ENCODE measurements around a stretch of chr2.

DNA sequence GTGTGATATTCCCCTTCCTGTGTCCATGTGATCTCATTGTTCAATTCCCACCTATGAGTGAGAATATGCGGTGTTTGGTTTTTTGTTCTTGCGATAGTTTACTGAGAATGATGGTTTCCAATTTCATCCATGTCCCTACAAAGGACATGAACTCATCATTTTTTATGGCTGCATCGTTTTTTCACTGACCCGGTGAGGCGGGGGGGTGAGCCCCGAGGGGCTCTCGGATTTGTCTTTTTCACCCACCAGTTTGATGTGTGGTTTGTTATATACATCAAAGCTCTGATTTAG, 802.3 kb upstream of the DDX18 start:
- PRO-cap, result unidirectional peak, plus-strand start at position 191 of the sequence
- RAMPAGE, long total RNA, result no peak

DNA sequence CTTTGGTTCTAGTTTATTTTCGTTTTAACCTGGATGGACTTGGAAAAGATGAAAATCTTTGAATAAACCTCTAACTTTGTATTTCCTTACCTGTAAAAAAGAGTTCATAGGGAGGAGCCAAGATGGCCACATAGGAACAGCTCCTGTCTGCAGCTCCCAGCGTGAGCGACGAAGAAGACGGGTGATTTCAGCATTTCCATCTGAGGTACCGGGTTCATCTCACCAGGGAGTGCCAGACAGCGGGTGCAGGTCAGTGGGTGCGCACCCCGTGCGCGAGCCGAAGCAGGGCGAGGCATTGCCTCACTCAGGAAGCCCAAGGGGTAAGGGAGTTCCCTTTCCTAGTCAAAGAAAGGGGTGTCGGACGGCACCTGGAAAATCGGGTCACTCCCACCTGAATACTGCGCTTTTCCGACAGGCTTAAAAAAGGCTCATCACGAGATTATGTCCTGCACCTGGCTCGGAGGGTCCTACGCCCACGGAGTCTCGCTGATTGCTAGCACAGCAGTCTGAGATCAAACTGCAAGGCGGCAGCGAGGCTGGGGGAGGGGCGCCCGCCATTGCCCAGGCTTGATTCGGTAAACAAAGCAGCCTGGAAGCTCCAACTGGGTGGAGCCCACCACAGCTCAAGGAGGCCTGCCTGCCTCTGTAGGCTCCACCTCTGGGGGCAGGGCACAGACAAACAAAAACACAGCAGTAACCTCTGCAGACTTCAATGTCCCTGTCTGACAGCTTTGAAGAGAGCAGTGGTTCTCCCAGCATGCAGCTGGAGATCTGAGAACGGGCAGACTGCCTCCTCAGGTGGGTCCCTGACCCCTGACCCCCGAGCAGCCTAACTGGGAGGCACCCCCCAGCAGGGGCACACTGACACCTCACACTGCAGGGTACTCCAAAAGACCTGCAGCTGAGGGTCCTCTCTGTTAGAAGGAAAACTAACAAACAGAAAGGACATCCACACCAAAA, 191.1 kb upstream of the DDX18 start:
- PRO-cap, result no peak
- RAMPAGE, long total RNA, result no peak

DNA sequence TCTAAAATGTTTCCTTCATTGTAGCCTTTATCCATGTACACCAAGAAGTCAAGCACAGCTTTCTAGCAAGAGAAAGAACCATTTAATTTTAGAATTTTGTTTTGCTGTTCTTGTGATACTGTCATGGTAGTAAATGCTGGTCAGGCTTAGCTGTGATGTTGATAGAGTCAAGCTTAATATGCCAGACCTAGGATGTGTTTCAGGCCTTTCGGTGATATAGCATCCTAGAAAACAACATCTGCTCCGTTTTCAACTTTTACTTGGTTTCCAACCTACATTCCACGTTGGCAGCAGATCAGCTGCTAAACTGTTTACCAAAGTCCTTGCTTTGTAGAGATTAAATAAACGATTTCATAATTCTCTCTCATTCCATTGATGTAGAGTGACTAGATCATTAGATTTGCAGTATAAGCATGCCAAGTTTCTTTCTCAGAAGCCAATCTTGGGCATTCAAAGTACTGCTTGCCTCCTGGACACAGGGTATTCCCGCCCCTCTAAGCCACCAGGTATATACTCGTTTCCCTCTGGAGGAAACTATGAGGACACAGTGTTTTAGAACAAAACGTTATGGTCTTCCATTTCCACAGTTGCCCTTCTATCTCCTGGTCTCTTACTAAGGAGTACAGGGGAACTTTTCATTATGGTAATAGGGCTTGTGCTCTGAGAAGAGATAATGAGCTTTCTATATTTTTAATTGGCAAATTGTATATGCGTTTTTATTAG, 10.6 kb upstream of the INSIG2 start:
- PRO-cap, result no peak
- RAMPAGE, long total RNA, result no peak

DNA sequence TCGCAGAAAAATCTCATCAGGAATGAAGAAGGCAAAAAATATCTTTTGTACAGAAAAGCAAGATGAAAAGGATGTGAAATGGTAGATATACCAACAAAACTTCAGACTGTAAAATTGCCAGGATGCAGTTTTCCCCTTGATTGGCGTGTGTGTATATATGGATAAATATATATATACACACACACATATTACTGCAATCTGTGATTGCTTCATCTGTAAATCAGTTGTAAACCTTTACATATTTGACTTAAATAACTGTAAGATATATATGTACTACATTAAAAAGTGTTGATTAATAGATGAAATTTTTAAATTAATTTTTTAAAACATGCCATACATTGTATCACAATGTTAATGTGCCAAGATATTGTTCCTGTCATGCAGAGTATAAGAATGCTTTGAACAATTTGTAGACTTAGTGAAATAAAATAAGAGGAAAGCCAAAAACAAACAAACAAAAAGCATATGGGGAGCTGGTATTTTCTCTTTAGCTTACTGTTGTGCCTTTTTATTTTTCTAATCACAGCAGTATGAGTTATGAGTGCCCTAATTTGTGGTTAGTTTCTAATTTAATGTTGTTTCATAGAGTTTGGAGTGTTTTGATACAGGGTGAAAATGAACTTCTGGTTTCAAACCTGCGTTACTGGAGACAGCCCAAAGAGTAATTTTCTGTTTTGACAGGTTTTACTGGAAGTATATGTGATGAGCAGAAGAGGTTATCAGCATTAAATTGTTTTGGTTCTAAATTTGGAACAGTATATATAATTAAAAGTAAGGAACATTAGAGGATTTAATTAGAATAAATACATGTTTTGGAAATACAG, 20.2 kb downstream of the INSIG2 start:
- PRO-cap, result no peak
- RAMPAGE, long total RNA, result no peak

GRCh38 chr2:118604271-118604878, 243.1 kb downstream of the EN1 start:
- PRO-cap, result no peak
- RAMPAGE, long total RNA, result no peak

DNA sequence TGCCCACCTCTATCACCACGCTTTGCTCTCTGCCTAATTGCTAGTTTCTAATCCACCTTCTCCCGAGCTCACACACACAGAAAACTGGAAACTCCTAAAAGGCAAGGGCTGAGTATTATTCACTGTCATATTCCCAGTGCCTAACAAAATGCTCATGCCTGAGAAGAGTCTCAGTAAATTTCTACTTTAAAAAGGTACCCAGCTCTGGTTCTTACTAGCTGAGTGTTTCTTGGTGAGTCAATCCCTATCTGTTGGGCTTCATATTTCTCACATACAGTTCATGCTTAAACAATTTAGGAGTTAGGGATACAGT, 205.0 kb downstream of the EN1 start:
- PRO-cap, result no peak
- RAMPAGE, long total RNA, result no peak

DNA sequence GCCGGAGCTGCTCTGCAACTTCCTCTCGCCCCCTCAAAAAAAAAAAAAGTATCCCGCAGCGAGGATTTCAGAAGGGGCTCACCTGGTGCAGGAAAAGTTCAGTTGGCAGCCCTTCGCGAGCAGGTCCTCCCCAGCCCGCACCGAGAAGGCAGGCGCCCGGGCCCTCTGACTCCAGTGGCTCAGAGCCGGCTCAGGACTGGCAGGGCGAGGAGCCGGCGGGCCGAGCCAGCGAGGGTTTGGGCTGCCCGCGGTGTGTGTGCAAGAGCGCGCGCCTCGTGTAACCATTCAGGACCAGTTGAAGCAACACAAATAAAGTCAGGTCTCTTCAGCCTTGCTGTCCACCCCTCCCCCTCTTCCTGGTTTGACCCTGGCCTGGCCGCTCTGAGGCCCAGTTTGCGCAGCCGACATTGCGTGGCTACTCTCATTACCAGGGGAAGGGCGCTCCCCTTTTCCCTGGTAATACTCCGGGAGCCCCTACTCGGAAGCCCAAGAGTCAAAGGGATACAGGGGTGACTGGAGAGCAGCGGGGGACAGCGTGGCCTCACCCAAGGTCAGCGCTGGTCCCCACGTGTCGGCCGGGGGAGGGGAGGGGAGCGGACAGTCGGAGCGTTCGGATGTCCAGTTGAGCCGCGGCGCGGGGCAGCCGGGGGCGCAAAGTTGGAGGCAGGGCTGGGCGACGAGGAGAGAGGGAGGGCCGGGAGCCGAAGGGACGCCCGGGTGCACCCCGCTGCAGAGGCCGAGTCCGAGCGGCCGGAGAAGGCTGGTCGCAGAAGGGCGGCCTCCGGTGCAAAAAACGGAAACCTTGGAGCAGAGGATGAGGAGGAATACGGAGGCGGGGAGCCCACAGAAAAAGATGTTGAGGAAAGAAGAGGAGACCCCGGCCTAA, 12.3 kb downstream of the EN1 start:
- PRO-cap, result no peak
- RAMPAGE, long total RNA, result no peak

GRCh38 chr2:118844940-118845392, 2.5 kb downstream of the EN1 start:
- PRO-cap, result no peak
- RAMPAGE, long total RNA, result no peak

GRCh38 chr2:119224185-119224831, 674 bp downstream of the STEAP3 start:
- PRO-cap, result no peak
- RAMPAGE, long total RNA, result no peak

DNA sequence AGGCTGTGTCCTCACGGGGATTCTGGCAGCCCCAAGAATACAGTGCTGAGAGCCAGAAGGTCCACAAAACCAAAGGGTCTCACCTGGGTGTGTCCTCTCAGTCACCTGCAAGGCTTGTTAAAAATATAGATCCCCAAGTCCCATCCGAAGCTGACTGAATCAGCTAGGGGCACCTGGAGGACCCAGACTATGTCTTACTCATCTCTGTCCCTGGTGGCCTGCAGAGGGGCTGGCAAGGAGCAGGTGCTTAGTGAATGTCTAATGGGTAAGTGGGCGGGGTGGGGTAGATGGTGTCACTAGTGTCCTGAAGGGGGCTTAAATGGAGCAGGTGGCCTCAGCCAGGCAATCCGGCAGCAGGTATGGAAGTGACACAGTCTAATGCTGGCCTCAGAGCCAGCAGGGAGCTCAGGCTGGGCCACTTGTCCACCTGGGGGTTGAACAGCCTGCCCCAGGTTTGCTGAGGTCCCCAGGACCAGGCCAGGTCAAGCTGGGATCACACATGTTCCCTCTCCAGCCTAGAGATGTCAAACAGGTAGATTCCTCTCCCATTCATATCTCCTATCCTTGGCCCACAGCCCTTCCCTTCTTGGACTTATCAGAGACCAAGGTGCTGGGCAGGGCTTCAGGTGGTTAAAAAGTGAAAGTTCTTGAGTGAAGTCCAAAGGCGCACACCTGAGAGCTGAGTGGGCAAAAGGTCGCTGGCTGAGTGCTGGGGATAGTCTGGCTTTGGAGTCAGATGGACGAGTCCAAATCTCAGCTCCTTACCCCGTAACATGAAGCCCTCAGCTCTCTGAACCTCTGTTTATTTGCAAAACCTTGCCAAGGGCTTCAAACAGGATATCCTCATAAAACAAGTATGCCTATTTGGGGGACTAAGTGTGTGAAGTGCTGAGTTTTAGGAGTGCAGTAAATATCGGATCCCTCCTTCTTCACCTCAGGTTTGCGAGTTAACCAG, 1.7 kb downstream of the STEAP3 start:
- PRO-cap, result no peak
- RAMPAGE, long total RNA, result no peak

- PRO-cap, result no peak
- RAMPAGE, long total RNA, result no peak
Measured at GRCh38 chr2:119487392-119488229, 36.7 kb downstream of the SCTR start.

DNA sequence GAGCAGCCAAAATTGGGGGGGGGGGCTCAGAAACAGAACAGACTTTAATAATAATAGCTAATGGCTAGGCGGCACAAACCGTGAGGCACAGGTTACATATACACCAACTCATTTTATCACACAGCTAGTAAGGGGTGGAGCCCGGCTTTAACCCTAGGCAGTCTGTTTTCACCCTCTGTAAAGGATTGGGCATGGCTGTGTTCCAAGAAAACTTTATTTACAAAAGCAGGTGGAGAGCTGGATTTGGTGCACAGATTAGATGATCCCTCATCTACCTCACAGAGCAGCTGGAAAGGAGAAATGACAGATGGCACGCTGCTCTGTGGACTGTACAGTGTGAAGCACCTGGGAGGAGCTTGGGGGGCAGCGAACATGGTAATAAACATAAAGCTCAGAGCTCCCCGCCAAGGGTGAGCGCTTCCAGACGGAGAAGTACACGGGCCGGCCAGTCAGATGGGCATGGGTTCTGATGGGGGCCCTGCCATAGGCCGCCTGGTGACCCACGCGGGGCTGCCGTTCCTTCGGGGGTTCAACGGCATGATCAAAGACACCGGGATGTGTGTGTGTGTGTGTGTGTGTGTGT, 952 bp upstream of the TMEM177 start:
- PRO-cap, result no peak
- RAMPAGE, long total RNA, result no peak

- PRO-cap, result no peak
- RAMPAGE, long total RNA, result no peak
Measured at GRCh38 chr2:119701456-119701997, 22.5 kb downstream of the TMEM177 start.

DNA sequence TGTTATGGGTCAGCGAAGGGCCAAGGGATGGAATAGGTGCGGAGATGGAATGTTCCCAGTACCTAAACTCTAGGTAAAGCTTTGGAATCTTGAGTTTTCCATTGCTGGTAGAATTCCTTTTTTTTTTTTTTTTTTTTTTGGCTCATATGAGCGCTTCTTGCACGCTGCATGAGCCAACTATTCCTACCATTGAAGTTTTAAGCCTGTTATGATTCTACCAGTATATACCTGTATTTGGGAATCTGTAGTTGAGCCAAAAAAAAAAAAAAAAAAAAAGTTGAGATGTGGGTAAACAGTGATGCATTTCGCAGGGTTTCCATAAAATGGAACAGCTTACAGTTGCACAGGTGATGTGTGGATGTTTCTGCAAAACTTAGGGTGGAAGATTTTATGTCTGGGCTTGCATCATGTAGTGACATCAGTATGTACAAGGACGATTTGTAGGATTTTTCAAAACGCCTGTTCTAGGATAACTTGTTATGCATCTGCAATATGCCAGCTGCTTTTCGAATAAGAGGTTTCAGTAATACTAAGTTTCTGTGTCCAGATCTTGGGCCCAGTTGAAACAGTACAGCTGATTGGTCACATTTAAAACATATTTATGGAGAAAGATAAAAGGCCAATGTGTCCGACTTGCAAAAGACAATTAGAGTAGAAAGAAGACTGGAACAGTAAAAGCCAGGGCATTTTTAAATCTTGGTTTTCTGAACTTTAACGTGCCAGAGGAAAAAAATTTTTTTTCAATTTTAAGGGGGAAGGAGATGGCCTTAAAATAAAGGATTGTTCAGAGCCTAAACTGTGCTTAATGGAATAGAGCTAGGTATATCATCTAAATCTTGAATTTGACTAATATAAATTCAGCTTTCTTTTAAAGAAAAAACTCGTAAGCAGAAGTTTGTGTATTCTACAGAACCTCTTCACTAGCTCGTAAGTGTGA, 1.2 kb downstream of the PTPN4 start:
- PRO-cap, result no peak
- RAMPAGE, long total RNA, result no peak

DNA sequence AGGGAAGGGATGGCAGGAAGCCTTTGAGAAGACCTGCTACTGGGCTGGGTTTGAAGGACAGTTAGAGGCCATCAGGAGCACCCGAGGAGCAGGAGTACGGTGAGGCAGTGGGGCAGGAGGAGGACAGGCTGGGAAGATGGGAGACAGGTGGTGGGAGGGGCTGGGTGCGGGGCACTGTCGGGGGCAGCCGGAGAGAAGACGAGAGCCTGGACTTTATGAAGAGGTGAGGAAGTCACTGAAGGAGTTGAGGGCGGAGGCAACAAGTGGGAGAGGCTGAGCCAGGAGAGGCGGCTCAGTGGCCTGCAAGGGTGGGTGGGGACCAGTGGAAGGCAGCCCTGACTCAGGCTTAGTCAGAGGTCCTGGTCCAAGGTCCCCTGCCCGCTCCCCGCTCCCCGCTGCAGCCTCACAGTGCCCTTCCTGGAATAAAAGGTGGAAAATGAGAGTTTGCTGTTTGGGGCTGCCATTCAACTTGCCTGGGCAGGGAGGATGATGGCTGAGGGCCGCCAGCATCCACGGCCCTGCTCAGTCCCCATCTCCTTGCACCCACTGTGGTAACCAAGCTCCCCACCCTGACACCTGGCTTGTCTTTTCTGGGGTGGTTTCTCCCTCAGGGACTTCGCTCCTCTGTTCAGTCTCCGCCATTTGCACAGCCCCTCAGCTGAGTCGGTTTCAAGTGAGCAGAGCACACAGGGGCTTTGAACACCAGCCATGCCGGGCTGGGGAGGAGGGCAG, 13.9 kb upstream of the RALB start:
- PRO-cap, result unidirectional peak, plus-strand start at position 353 of the sequence
- RAMPAGE, long total RNA, result no peak

GRCh38 chr2:120395641-120396286, 49.8 kb downstream of the INHBB start:
- PRO-cap, result no peak
- RAMPAGE, long total RNA, result no peak

DNA sequence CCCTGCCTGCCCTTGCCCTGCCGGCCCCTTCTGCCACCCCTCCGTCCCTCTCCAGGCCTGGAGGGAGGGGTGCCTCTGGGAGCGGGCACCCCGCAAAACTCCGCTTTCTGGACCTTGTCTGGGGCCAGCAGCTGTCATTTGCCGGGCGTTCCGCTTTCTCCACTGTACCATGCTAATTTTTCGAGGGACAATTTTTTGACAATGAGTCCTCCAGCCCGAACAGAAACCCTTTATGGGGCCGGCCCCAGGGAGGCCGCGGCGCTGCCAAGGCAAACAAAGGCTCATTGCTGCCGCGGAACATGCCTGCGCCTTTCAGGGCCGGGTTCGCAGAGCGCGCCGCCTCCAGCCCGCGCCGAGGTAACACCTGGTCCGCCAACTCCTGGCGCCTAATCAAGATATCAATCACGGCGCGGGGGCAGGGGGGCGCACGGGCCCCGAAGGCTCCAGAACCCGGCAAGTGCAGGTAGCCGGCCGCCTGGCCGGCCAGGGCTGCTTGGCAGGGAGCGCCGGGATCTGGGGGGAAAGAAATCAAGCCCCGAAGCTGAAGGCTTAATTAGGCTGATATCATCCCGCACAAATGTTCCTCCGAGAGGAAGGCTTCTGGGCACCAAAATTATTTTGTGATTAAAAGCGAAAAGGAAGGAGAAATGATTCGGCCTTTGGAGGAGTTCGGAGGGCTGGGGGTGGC, 96.1 kb downstream of the INHBB start:
- PRO-cap, result no peak
- RAMPAGE, long total RNA, result no peak

GRCh38 chr2:120442803-120443476, 97.0 kb downstream of the INHBB start:
- PRO-cap, result unidirectional peak, minus-strand start at chr2:120443031
- RAMPAGE, long total RNA, result no peak

DNA sequence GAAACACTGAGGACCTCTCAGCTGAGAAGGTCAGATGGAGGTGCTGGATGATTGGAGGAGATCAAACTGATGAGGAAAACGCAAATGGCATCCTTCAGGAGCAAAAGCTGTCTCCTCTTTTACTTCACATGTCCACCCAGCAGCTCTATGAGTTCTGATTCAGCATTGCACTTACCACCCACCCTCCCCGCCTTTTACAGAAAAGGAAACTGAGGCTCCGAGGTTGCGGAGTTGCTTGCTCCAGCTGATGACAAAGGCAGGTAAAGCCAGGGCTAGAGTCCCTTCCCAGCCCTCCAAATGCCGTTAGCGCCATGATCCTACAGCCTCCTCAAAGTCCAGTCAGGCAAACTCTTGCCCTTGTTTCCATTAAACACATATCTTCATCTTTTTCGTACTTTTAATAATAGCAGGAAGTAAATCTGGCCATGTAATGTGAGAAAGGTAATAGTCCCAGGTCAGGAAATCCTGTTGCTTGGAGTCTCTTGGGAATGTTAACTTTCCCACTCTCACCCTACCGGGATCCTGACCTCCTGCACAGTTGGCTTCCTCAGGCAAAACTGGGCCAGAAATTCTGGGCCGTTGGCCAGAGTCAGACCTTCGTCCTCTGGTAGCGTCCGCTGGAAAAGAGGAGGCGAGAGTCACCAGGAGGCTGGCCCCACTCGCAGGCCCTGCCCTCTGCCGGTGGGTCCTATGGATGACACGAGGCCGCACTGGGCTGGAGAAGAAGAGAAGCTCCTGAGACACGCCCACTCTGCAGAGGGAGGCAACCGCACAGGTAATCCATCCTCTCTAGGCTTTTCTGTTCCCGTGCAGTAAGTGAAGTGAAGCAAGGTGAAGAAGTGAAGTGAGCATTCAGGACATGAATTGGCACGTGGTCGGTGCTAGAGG, 183.0 kb upstream of the GLI2 start:
- PRO-cap, result unidirectional peak, minus-strand start at position 353 of the sequence; unidirectional peak, minus-strand start at position 619 of the sequence
- RAMPAGE, long total RNA, result no peak

DNA sequence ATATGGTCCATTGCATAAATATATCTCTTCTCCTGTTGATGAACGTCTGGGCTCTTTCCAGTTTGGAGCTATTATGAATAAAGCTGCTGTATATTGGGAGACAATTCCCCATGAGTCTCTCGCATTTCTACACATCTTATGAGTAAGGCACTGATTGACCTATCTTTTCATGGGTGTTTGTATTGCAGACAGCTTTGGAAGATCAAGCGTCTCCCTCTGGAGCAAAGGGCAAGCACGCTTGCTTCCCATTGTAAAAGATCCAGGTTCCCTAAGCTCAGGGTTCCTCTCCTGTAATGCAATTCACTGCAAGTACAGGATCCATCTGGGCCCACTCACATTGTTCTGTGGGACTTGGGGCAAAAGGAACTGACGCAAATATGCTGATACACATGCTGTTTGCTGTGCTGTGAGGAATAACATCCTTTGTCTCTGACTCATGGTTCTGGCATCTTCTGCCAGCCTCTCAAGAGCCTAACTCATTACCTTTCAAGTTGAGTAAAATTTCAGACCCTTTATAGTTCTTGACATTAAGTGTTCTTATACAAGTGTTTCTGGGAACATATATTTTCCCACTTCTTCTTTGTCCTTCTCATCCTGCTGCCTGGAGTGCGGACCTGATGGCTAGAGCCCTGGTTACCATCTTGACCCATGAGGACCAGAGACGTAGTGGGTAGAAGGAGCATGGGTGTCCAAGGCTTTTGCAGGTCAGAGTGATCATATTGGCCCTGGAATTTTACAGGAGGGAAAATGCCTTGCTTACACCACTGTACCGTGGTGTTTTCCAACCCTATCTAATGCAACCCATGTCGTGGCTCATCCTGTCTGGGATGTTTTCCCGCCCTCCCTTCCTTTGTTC, 145.8 kb upstream of the GLI2 start:
- PRO-cap, result no peak
- RAMPAGE, long total RNA, result no peak